ENCODE measurements around a stretch of chr19.

DNA sequence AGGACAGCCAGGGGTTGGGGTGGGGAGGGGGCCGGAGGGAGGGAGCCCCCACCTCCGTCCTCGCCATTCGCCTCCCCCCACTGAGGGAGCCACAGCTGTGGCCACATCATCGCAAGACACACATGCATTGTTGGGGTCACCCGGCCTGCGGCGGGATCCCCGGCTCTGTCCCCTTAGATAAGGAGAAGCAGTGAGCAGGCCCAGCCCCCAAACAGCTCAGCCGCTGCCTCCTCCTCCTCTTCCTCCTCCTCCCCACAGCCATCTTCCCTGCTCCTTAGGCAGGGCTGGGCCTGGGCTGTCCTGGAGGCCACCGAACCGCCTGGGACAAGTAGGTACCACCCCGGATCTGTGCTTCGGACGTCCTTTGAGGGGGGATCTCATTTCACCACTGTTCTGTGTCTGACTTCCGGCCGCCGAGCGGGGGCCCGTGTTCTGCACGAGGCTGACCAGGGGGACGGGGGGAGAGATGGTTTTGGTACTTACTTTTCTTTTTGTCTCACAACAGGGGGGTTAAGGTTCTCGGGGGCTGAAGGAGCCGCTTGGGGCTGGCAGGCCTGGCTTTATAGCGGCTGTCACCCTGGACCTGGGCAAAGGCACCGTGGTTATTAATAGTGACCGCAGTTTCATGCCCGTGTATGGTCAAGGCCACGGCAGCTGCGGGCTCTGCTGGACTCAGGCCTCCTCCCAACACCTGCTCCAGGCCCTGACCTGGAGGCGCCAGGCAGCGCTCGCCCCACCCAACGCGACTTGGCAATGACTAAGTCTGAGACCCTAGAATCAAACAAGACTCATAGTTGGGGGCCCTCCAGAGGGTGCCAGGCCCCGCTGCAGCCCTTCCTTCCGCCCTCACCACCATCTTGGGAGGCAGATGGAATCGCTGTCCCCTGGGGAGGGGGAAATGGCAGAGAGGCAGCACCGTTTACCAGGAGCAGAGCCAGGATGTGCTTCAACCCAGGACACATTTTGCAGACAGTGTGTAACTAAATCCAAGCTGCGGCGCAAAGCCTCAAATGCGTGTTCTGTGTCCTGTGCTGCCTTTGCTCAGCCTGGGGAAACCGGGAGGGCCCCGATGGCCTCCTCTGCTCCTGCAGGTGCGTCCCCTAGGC, 18.3 kb downstream of the NMRK2 start:
- RAMPAGE, long total RNA, result no peak
- RRBS, result 49% methylated on average over 7 of the region's 45 CpGs

GRCh38 chr19:3983433-3983824, 1.8 kb downstream of the EEF2 start:
- RAMPAGE, long total RNA, result no peak
- RRBS, result no CpG with 5 or more reads among the region's 8 CpGs

DNA sequence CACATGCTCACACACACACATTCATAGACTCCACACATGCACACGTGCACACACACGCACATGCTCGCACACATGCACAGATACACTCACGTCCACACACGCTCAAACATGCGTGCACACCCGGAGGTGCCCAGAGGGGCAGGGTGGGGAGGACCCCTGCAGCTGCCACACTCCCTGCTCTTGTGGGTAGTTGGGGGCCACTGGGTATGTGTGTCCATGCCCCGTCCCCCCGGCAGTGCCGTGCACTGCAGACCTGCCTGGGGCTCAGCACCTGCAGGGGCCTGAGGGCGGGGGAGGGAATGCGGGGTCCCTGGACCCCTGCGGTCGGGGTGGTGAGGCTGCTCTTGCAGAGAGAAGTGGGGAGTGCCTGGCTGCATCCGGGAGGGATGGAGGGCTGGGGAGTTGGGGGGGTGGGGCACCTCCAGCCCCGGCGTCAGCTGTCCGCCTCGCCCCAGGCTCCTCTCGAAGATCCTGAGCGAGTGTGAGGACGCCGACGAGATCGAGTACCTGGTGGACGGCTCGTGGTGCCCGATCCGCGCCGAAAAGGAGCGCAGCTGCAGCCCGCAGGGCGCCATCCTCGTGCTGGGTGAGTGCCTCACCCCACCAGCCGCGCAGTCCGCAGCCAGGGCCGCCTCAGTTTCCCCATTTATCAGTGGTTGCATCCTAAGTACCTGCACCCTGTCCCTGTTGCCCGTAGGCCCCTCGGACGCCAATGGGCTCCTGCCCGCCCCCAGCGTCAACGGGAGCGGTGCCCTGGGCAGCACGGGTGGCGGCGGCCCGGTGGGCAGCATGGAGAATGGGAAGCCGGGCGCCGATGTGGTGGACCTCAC, 29.6 kb downstream of the ZBTB7A start:
- RAMPAGE, long total RNA, result no peak
- RRBS, result 95% methylated on average over 8 of the region's 53 CpGs

DNA sequence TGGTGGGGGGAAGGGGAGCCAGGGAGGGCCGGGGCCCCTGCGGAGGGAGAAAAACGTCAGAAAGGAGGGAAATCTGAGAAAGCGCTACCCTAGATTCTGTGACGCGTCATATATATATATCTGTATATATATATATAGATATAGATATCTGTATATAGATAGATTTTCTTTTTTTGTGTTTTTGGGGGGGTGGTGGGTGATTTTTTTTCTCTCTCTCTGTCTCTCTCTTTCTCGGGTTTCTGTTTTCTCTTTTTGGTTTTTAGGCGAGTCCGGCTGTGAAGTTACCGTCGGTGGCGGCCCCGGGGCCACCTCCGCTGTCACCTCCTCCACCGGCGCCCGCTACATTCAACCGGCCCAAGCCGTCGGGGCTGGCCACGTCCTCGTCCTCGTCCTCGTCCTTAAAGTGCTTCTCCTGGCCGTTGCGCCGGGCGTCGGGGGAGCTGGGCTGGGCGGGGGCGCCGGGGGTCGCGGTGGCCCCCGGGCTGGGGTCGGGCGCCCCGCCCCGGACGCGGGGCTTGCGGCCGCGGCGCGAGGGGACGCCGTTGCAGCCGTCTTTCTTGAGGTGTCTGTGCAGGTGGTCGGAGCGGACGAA, 19.1 kb downstream of the ZBTB7A start:
- RAMPAGE, long total RNA, result no peak
- RRBS, result 93% methylated on average over 9 of the region's 52 CpGs

DNA sequence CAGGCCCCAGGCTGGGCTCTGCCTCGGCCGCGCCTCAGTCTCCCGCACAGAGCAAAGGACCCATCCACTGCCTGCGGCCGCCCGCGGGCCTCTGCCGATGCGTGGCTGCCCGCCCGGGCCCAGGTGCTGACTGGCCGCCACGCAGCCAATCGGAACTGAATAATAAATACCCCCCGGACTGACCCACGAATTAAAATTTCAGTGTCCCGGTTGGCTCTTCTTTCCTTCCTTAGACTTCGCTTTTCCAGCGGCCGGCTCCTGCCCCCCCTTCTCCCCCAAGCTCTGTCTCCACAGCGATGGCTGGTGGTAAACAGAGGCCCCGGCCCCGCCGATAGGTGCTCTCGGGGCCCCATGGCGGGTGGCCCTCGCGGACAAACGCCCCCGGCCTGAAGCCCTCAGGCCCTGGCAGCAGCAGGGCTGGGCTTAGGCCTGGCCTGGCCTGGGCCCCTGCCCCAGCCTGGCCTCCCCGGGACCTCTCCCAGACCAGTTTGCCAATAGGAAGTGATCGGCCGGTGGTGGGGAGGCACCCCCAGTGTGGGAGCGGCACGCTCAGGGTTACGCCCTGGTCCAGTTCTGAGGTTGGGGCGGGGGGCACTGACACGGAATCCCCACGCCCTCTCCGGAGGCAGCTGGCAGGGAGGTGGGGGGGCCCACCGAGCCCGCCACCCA, 2.5 kb downstream of the ZBTB7A start:
- RAMPAGE, long total RNA, result no peak
- RRBS, result 3% methylated on average over 21 of the region's 43 CpGs

DNA sequence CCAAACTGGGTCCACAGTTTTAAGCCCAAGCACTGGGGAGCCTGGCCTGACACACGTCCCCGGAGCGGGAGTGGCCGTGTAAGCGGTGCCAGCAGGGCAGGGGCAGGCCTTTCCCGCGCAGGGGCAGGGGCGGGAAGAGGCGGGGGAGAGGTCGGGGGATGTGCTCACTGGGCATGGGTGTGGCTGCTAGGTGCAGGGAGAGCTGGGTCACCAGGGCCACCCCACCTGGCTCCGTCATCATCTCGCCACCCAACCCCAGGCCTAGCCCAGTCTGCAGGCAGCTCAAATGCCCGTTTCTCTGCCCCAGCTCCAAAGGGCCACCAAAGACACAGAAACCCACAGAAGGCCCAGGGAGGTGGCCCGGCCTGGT, 27.9 kb downstream of the MAP2K2 start:
- RAMPAGE, long total RNA, result no peak
- RRBS, result 89% methylated on average over 2 of the region's 14 CpGs

- RAMPAGE, long total RNA, result no peak
- RRBS, result 88% methylated on average over 4 of the region's 33 CpGs
These were observed 20.8 kb downstream of the MAP2K2 start for GRCh38 chr19:4102880-4103754.

GRCh38 chr19:4156755-4157794, 3.6 kb downstream of the CREB3L3 start:
- RAMPAGE, long total RNA, result no peak
- RRBS, result no CpG with 5 or more reads among the region's 21 CpGs

DNA sequence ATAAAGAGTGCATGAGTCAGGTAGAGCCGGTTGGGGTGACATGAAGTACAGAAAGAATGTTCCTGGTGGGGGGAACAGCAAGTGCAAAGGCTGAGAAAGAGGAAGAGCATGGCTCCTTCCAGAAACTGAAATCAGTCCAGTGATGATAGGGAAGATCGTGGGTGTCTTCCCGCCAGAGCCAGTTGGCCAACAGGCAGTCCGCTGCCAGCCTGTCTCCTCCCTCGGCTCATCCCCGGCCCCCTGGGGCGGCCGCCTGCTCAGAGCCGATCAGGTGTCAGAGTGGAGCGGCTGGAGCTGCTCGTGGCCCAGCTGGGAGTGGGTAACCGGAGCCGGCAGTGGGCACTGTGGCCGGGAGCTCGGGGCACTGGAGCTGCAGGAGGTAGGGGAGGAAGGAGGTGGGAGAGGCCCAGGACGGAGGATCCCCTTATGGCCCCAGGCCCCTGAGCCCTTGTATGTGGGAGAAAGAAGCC, 1.5 kb downstream of the ANKRD24 start:
- RAMPAGE, long total RNA, result no peak
- RRBS, result 32% methylated on average over 7 of the region's 16 CpGs

DNA sequence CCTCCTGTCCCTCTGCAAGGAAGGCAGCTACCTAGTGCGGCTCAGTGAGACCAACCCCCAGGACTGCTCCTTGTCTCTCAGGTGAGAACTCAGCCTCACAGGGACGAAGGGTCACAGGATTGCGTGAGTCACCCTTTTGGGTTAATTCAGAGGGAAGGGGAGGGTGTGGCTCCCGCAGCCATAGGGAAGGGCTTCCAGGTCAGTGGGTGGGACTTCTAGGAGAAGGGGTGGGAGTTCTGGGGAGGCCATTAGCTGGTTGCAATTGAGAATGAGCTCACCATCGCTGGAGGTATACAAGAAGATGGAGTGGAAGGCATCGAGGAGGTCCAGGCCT, 9.2 kb downstream of the SHD start:
- RAMPAGE, long total RNA, result no peak
- RRBS, result no CpG with 5 or more reads among the region's 6 CpGs

DNA sequence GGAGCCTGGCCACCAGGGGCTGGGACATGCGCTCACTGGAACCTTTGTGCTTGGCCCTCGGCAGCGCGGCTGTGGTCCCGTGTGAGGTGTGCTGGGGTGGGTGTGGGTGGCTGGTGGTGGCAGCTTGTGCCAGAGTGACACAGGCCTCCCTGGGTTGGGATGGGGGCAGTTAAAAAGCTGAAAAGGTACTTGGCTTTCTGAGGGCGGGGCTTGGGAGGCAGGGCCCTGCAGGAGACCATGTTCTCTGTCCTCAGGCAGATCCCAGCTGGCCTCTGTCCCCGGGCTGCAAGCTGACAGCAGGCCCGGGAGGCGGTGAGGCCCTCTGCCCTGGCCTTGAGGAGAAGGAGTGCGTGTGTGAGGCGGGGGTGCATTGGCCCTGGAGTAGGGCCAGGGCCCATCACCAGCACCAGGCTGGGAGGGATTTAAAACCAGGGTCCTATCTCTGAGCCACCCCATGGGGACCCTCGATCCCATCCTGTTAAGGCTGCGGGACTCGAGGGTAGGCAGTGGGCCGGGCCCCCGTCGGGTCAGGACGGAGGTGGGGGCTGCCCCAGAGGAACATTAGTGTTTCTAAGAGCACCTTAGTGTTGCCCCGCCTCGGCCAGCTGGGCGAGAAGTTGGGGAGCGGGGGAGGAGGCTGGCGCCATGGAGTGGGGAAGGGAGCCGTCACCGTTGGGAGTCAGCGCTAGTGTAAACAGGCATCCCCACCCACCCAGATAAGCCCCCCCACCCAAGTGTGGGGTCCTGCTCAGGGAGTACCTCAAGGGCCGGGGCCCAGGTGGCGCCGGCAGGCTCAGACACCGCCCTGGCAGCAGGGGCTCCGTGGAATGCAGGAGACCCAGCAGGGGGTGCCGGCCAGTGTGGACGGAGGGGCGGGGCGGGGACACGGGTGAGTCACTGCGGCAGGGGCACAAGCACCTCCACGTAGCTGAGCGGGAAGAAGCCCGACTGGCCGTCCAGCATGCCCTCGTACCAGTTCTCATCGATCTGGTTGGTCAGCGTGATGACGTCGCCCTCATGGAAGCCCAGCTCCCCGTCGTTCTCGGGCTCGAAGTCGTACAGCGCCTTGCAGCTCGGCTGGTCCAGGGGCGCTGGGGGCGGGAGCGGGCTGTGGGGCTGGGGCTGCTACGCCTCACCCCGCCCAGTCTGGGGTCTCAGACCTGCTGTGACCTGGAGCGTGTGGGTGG, 17.7 kb downstream of the MPND start:
- RAMPAGE, long total RNA, result no peak
- RRBS, result 92% methylated on average over 2 of the region's 59 CpGs

DNA sequence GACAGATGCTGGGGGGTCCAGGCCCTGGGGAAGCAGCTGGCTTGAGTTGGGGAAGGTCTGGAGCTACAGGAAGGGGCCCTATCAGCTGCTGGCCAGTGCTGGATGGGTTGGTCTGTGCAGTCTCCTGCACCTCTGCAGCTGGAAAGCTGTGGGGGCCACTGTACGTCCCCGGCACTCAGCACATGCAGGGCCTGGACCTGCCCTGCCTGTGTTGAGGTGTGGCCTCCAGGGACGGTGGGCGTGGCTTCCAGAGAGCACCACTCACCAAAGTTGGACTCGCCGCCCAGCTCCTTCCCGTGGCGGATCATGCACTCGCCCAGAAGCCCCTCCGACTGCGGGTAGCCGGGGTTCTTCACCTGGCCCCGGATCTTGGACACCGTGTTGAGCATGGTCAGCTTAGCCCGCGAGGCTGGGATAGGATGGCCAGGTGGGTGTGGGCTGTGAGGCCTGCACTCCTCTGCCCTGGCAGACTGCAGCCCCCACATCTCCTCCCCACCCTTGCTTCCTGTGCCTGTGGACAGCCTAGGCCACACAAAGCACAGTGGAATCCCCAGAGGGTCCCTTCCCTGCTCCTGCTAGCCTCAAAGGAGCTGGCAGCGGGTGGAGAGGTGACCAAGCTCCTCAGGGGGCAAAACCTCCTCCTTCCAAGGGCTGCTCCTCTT, 22.0 kb downstream of the MPND start:
- RAMPAGE, long total RNA, result no peak
- RRBS, result no CpG with 5 or more reads among the region's 17 CpGs

GRCh38 chr19:4452129-4452788, 5.3 kb downstream of the UBXN6 start:
- RAMPAGE, long total RNA, result no peak
- RRBS, result no CpG with 5 or more reads among the region's 19 CpGs

- RAMPAGE, long total RNA, result no peak
- RRBS, result no CpG with 5 or more reads among the region's 9 CpGs
These were observed 3.3 kb upstream of the PLIN4 start for GRCh38 chr19:4521458-4522150.

- RAMPAGE, long total RNA, result no peak
- RRBS, result no CpG with 5 or more reads among the region's 17 CpGs
These were observed 1.7 kb upstream of the LRG1 start for GRCh38 chr19:4541397-4542021.

DNA sequence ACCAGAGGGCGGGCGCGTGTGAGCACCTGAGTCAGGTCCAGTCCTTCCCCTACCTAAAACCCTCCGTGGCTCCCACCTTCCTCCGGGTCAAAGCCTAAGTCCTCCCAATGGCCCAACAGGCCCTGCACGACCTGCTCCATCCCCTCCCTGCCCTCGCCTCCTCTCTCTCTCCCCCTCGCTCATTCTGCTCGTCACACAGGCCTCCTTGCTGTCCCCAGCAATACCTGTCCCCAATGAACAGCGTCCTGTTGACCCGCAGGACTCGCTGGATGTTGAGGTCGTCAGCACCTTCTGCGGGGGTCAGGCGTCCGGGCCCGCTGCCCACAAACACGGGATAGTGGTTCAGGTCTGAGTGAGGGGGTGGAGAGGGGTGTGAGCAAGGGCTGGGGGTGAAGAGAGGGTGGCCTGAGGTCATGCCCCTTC, 1.7 kb downstream of the SEMA6B start:
- RAMPAGE, long total RNA, result no peak
- RRBS, result no CpG with 5 or more reads among the region's 18 CpGs

GRCh38 chr19:4657386-4657951, 12.7 kb downstream of the MYDGF start:
- RAMPAGE, long total RNA, result no peak
- RRBS, result 89% methylated on average over 2 of the region's 15 CpGs

DNA sequence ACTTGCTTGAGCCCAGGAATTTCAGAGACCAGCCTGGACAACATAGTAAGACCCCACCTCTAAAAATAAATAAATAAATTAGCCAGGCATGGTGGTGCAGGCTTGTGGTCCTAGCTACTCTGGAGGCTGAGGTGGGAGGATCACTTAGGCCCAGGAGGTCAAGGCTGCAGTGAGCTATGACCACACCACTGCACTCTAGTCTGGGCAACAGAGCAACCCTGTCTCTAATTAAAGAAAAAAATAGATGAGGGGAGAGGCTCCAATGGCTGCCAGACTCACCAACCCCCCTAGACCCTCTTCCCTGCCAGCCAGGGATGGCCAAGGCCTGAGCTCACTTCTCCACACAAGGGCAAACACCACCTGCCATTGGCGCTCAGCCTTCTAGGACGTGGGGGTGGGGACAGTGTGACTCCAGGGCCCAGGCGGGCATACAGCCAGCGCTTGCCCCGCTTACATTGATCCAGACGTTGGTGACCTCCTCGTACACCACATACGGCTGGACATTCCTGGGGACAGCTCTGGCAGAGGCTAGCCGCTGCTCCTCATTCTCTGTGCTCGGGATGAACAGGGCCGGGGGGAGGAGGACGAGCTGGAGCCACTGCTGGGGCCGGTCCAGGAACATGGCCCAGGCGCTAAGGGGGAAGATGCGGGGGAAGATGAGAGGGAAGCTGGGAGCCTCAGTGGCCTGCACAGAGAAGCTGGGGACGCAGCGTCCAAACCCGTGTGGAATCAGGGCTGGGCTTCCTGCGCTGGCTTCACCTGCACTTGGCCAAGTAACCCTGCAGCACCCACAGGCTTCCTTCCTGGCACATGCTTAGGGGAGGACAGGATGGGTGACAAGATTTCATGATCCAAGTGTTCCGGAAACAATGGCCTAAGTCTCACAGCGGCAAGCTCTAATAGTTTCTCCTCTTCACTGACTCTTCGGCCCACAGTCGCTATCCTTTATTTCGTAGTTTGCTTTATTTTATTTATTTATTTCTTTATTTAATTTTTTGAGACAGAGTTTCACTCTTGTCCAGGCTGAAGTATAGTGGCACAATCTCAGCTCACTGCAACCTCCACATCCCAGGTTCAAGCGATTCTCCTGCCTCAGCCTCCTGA, 25.1 kb upstream of the MYDGF start:
- RAMPAGE, long total RNA, result no peak
- RRBS, result no CpG with 5 or more reads among the region's 25 CpGs

- RAMPAGE, long total RNA, result no peak
- RRBS, result no CpG with 5 or more reads among the region's 8 CpGs
These were observed 24.4 kb downstream of the DPP9 start for GRCh38 chr19:4699207-4699608.

DNA sequence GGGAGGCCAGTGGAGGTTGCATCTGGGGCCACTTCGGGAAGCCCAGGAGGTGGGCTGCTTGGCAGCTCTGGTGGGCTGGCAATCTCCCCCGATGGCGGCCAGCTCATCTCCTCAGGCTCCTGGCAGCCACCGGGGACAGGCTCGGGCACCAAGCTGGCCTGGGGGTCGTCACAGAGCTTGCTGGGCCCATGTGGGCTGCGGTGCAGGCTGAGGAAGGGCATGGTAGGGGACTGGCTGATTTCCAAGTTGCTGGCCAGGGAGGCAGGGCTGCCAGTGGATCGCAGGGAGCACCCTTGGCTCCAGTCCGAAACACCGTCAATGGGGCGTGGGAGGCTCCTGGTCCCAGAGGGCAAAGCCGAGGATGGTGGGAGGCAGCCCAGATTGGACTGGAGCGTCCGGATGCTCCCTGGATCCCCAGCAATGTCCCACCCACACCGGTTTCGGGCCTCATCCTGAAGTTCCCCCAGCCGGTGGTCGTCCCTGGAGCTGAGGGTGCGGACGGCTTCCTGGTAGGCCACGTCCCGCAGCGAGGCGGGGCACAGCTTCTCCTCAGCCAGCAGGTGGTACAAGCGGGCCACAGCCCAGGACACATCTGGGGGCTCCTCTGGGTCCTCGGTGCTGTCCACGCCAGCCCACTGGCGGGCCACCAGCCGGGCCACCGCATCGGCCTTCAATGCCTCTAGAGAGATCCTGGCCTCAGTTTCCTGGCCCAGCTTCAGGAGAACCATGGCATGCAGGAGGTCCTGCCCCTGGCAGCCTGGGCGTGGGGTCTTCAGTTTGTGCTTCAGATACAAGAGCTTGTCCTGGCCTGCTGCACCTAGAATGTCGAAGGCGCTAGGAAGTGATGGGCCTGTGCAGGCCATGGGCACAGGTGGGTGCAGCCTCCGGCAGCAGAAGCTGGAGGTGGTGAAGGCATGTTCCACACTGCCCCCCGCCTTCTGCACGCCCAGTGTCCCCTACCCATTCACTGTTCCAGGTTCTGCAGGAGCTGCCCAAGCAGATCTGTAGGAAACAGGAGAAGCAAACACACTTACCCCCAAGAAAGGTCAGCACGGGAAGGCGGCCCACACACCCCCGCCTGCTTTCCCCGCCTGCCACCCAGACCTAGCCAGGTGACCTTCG, 13.6 kb downstream of the TICAM1 start:
- RAMPAGE, long total RNA, result no peak
- RRBS, result no CpG with 5 or more reads among the region's 42 CpGs